Umbilical cord (tissue), 2 donors: ENCODE measurements around the genes SERPINB7, HMSD, CCDC102B and TIMM21.

- RAMPAGE, long total RNA, result no peak
Measured at GRCh38 chr18:63775236-63775818, at the start of gene SERPINB7. Gene SERPINB7 (plus strand): TSS chr18:63775418.

DNA sequence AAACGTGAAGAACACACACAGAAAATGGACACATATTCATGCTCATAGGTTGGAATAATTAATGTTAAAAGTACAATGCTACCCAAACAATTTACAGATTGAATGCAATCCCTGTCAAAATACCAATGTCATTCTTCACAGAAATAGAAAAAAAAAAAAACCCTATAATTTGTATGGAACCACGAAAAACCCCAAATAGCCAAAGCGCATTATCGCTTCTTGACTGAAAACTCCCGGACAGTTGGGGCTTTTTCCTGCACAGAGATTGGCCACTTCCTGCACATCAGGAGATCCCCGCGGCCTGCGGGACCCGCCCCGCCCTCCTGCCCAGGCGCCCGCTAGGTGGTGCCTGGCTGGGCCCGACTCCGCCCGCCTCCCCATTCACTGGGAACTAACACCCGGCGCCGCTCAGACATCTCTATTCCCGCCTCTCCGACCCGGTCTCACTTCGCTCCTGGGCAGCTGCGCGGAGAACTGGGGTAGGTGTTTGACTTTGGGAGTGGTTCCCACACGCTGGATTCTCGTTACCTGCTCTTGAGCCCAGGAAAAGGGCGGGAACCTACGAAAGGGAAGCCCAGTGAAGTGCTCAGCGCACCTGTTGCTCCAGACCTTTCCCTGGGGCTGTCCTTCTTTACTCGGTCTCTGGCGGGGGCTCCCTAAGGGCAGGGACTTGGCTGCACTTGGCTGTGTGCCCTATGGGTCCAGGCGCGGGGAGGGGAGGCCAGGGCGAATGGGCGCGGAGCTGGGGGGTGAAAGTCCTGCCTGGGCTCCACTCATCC, at the start of gene HMSD:
HMSD (plus strand) TSS at position 380 of the 779 bp plus-strand sequence.
- RAMPAGE, long total RNA, result no peak

DNA sequence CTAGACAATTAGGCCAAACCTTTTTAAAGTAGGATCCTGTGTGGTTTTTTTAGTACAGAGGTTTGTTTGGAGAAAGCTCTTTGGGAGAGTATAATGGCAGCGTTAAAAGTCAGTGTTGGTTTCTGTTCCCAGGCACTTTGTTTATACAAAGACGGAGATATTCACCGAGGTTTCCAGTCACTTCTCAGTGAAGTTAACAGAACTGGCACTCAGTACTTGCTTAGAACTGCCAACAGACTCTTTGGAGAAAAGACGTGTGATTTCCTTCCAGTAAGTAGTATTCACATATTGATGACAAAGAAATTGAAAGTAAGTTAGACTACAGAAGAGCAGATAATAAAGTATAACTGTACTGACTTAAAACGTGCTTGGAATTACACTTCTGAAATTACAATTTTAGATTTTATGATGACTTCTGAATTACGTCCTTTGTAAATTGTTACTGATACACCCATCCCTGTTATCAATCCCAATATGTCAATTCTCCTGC, 9.8 kb downstream of the SERPINB8 start:
- RAMPAGE, long total RNA, result no peak

GRCh38 chr18:64276565-64277176, 306.8 kb downstream of the SERPINB8 start:
- RAMPAGE, long total RNA, result no peak

GRCh38 chr18:65455605-65456069, 295.2 kb upstream of the CDH7 start:
- RAMPAGE, long total RNA, result no peak

DNA sequence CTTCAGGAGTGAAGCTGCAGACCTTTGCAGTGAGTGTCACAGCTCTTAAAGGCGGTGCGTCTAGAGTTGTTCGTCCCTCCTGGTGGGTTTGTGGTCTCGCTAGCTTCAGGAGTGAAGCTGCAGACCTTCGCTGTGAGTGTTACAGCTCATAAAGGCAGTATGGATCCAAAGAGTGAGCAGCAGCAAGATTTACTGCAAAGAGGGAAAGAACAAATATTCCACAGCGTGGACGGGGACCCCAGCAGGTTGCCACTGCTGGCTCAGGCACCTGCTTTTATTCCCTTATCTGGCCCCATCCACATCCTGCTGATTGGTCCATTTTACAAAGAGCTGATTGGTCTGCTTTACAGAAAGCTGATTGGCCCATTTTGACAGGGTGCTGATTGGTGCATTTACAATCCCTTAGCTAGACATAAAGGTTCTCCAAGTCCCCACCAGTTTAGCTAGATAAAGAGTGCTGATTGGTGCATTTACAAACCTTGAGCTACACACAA, 254.3 kb downstream of the CDH7 start:
- RAMPAGE, long total RNA, result no peak

DNA sequence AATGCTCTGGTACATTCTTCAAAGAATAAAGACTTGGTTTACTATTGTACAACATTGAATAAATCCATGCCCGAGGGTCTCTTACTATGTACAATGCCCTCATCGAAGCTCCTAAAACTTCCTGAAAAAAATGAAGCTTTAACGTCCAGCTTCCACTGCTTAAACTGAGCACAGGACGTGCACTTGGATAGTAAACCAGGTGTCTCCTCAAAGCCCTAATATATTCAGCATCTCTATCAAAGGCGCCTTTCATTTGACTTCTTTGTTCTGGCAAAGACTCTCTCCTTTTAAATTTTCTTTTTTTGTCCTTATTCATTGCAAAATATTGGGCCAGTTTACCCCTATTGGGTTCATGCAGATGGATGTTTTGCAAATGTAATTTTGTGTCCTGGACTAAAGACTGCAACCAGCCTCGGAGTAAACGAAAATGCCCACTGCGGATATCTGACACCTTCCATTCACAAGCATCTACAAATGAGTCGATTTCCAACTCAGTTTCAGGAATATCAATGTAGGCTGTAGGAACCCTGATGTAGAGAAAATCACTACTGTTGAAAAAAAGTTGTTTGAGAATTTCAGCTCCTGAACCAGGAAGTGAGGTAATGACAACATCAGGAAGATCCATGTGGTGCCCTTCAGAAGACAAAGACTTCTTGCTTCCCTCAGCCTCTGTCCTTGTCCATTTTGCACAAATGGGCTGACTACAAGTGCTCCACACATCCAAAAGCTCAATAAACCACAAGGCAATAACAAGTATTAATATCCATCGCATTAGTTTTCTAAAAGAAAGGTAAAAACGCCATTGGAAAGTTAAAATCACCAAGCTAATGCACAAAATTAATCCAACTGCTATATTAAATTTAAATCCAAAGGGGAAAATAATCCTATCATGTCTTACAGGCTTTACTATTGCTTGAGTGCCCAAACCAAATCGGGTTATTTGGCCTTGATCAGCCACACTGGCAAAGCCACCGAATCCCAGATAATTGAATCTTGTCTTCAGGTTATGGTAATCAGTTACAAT, 4.8 kb downstream of the DSEL start:
- RAMPAGE, long total RNA, result no peak

DNA sequence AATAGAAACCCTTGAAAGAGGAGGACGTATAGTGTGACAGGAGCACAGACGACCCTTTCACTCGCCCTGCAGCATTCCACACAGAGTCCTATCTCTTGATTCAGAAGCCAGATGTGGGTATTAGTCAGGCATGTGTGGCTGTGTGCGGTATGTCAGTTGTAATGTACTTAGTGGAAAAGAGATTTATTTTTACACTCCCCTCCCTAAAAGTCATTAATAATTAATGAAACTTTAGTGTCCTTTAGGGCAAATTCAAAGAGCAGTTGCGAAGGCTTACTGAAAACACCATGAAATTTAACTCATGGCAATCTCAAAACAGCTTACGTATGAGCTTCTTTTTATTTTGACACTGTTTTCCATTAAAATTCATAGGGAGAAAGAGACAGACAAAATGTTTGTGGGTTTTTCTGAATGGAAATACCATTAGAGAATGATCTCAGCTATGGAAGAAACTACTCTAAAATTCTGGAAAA, 83.8 kb upstream of the DSEL start:
- RAMPAGE, long total RNA, result no peak

- RAMPAGE, long total RNA, result no peak
Measured at GRCh38 chr18:68798007-68798475, at the start of gene CCDC102B. Gene CCDC102B (plus strand): TSS chr18:68798080.

DNA sequence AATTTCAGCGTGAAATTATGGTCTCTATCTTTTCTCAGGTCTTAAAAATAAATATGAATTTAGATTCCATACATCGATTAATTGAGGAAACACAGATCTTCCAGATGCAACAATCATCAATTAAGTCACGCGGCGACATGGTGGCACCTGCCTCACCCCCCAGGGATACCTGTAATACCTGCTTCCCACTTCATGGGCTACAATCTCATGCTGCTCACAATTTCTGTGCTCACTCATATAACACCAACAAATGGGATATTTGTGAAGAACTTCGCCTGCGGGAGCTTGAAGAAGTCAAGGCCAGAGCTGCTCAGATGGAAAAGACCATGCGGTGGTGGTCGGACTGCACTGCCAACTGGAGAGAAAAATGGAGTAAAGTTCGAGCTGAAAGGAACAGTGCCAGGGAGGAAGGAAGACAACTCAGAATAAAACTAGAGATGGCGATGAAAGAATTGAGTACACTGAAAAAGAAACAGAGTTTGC, 38.9 kb downstream of the CCDC102B start:
- RAMPAGE, long total RNA, result no peak

- RAMPAGE, long total RNA, result no peak
Measured at GRCh38 chr18:70375954-70376584, 87.2 kb downstream of the SOCS6 start.

DNA sequence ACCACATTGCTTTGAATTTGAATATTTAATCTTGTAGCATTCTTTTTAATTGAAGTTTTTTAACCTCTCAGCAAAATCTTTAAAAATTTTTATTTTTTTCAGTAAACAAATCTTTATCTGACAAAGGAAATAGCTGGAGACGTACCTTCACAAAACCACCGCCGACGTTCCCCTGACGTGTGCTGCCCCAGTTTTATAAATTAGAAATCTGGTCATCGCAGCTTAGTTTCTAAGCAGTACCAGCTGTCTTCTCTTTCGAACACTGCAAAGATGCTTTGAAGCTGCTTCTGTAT, 264.7 kb downstream of the SOCS6 start:
- RAMPAGE, long total RNA, result no peak

DNA sequence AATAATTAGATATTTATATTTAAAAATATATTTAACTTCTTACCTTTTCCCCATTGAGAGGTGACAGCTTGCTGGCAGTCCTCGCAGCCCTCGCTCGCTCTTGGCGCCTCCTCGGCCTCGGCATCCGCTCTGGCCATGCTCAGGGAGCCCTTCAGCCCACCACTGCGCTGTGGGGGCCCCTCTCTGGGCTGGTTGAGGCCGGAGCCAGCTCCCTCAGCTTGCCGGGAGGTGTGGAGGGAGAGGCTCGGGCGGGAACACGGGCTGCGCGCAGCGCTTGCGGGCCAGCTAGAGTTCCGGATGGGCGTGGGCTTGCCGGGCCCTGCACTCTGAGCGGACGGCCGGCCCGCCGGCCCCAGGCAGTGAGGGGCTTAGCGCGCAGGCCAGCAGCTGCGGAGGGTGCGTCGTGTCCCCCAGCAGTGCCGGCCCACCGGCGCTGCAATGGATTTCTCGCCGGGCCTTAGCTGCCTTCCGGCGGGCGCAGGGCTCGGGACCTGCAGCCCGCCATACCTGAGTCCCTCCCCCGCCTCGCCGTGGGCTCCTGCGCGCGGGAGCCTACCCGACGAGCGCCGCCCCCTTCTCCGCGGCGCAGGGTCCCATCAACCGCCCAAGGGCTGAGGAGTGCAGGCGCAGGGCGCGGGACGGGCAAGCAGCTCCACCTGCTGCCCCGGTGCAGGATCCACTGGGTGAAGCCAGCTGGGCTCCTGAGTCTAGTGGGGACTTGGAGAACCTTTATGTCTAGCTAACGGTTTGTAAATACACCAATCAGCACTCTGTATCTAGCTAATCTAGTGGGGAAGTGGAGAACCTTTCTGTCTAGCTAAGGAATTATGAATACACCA, 335.0 kb downstream of the CBLN2 start:
- RAMPAGE, long total RNA, result no peak

- RAMPAGE, long total RNA, result no peak
Measured at GRCh38 chr18:72692057-72692527, 147.9 kb upstream of the CBLN2 start.

DNA sequence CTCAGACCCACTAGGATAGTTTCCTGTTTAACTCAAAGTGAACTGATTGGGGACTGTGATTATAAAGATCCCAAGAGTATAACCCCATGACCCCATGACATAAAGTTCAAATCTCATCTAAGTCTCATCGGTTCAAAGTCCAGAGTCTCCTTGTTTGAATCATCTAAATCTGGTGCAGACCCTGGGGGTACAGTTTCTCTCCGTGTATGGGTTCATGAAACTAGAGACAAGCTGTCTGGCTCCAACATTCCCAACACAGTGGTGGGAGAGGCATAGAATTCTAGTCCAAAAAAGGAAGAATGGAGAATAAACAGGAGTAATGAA, 95.6 kb downstream of the NETO1 start:
- RAMPAGE, long total RNA, result no peak

- RAMPAGE, long total RNA, result no peak
Measured at GRCh38 chr18:74023045-74023804, 124.4 kb downstream of the FBXO15 start.

DNA sequence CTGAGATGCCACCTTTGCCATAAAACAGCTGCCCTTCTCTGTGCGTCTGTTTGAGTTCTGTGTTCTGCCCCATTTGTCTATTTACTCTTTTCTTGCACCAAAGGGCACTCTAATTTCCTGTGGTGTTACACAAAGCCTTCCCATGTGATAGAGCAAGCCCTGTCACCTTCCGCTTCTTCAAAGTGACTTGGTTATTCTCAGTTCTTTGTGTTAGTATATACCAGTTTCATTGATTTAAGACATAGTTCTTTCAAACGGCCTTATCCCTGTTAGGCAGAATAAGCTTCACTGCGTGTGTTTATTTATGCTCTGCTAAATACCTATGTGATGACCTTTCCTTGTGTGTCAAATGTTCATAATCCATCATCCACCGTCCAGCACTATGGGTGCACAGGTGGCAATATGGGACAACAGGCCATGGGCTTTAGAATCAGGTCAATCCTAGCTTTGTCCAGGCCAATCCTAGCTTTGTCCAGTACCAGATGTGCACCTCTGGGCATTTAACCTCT, 83.9 kb downstream of the FBXO15 start:
- RAMPAGE, long total RNA, result no peak

- RAMPAGE, long total RNA, result no peak
Measured at GRCh38 chr18:74082356-74082849, 65.2 kb downstream of the FBXO15 start.

GRCh38 chr18:74148240-74149358, at the start of gene TIMM21:
Gene TIMM21 (plus strand): TSS chr18:74148523.
- RAMPAGE, long total RNA, result no peak

DNA sequence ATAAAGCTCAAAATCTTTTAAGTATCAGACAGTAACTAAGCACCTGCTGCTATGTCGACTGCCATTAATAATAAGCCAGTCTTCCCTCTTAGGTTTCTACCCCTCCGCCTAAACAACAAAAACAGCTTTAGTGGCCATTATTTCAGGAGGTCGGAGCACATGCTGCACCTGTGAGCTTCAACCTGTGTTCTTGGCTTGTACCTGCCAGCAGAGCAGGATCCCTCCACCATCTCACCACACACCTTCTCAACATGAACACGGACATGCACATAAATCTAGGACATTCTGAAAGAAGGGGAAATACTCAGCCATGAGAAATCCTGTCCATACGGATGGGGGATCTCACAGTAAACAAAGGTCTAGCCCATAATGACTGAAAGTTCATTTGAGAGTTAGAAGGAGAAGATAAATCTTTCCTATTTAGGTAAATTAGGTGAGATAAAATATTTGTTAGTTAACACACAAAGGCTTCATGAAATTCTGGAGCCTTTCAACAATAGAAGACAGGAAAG, 3.7 kb downstream of the CYB5A start:
- RAMPAGE, long total RNA, result no peak